T-cell (primary cell): ENCODE measurements around the genes EEF1G and EML3.

GRCh38 chr11:62046717-62047366 is 77.0 kb upstream of the INCENP start:
- PRO-cap, 7 experiments, result no peak in any of the 7 experiments

GRCh38 chr11:62140751-62141500 is 17.1 kb downstream of the INCENP start:
- PRO-cap, 7 experiments, result no peak in any of the 7 experiments

DNA sequence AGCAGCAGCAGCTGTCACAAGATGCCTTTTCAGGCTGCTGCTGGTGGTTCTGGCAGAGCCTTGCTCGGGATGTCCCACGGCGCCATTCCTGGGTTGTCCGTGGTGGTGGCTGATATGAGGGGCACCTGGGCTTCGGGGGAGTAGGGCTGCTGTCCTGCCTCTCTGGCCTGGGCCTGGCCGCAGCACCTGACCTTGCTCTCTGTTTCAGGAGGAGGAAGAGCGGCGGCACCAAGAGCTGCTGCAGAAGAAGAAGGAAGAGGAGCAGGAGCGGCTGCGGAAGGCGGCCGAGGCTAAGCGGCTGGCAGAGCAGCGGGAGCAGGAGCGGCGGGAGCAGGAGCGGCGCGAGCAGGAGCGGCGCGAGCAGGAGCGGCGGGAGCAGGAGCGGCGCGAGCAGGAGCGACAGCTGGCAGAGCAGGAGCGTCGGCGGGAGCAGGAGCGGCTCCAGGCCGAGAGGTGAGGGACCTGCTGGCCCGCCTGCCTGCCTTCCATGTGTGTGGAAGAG is 22.7 kb downstream of the INCENP start:
- PRO-cap, 7 experiments, result no peak in any of the 7 experiments

DNA sequence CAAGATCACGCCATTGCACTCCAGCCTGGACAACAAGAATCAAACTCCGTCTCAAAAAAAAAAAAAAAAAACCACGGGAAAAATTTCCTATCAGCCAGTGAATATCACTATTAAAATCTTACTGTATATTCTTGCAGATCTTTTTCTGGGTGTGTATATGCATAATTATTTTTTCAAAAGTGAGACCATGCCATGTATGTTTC is 21.3 kb upstream of the SCGB1A1 start:
- PRO-cap, 7 experiments, result no peak in any of the 7 experiments

DNA sequence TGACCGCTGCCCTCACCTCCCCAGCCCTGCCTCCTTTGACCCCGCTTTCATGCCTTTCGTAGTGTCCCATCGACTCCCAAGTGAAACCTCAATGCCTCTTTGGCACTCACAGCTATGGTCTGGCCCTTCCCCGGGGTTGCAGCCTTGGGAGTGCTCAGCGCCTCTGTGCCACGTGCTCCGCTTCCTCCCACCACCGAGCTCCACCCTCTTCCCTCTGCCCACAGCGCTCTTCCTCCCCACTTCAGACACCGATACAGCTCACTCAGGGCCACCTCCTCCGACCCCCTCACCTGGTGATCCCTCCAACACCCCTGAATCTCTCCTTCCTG is 16.6 kb upstream of the SCGB1A1 start:
- PRO-cap, 7 experiments, result peak in 7 of 7 experiments; most common plus-strand start position 244 of the sequence (in 7); most common minus-strand start position 121 of the sequence (in 5)

DNA sequence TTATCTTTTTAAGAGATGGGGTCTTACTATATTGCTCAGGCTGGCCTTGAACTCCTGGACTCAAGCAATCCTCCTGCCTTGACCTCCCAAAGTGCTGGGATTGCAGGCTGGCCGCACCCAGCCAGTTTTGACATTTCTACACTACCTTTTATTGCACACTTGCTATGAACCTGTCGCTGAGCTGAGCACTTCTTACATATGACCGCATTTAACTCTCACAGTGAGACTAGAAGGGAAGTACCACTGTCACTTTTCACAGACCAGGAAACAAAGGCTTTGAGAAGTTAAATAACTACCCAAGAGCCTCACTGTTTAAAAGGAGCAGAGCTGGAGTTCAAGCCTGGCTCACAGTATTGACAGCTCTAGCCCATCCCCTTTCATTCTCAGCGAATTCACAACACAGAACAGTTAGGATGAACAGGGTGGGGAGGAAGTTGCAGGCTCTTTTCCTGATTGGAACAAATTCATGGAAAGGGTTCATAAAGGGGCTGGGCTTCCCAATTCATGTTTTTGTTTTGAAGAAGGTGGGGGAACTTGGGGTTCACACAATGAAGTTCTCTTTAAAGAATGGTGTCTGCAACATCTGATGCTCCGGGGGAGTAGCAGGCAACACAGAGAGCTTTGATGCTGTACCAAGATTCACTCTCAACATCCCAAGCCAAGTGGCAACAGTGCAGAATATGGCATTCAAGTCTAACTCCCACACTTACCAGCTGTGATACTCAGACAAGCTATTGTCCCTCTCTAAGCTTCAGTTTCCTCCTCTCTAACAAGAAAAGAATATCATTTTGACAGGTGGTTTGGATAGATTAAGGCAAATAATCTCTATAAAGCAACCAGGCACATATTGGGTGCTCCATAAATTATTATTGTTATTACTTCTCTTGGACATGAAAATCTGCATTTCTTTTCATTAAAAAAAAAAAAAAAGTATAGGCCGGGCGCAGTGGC is 17.2 kb downstream of the SCGB1A1 start:
- PRO-cap, 7 experiments, result peak in 2 of 7 experiments; most common plus-strand start position 312 of the sequence (in 1); most common minus-strand start position 200 of the sequence (in 2)

DNA sequence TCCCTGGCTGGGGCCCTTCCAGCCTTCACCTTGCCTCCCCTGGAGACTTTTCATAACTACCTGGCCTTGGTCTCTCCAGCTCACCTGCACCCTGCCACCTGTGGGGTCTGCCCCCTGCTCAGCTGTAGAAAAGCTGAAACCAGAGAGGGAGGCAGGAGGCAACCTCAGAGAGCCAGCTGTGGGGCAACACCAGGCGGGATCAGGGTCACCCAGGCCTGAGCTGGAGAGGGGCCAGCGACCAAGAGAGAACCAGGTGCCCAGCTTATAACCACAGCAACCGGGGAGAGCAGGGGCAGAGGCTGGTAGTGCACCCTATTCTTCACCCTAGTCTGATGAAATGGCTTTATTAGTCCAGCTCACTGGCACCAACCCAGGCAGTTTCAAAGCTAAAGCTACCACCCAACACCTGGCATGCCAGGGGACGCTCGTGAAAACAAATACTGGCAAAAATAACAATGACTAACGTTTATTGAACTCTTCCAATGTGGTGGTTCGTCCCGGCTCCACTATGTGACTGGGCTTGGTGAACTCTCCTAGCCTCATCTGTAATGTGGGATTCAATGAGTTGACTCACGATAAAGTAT is 30.5 kb downstream of the SCGB1A1 start:
- PRO-cap, 7 experiments, result no peak in any of the 7 experiments

DNA sequence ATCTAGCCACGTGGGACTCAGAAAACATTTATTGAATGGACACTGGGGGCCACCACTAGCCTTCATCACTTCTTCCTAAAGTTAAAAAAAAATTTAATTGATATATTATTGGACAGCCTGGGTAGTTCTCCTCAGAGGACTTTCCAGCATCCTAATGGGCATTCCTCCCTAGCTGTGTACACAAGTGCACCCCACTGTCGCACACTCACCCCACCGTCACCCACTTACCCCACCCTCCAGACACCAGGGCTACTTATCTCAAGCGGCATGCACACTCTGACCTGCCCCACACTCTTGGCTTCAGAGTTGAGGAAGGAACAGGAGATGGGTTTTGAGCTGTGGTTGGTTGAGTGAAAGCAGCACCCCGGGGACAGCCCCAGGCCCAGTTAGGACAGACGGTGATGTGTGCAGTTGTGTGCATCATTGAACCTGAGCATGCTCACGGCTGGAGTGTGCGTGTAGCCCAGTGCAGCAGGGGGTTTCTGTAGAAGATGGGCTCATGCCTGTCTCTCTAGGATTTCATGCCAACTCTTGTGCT is 32.5 kb downstream of the AHNAK start:
- PRO-cap, 7 experiments, result no peak in any of the 7 experiments

GRCh38 chr11:62536072-62537027 is 10.3 kb downstream of the AHNAK start:
- PRO-cap, 7 experiments, result no peak in any of the 7 experiments

DNA sequence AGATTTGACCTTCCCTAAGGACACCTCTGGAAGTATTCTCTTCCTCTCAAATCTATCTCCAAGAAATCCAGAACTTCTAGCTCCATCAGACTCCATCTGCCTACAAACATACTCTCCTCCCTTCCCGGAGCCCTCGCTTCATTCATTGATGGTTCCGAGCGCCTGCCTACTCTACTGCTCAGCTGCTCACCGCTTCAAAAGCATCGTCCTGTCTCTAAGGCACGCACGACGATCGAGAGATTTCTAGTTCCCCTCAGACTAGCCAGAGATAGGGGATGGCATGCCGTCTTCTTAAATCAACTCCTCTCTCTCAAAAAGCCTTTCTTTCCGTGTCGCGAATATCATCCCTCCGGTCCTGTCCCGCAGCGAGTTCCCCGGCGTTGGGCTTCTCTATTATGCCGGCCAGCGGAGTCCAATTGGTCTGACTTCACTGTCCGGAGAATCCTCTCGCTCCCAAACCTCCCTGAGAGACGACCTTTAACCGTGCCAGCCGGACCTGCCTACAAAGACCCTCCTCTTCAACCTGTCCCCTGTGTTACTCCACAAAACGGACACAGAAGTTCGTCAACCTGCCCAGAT is 641 bp downstream of the EEF1G start:
- PRO-cap, 7 experiments, result peak in 3 of 7 experiments; most common plus-strand start position 256 of the sequence (in 3); most common minus-strand start position 110 of the sequence (in 1)

DNA sequence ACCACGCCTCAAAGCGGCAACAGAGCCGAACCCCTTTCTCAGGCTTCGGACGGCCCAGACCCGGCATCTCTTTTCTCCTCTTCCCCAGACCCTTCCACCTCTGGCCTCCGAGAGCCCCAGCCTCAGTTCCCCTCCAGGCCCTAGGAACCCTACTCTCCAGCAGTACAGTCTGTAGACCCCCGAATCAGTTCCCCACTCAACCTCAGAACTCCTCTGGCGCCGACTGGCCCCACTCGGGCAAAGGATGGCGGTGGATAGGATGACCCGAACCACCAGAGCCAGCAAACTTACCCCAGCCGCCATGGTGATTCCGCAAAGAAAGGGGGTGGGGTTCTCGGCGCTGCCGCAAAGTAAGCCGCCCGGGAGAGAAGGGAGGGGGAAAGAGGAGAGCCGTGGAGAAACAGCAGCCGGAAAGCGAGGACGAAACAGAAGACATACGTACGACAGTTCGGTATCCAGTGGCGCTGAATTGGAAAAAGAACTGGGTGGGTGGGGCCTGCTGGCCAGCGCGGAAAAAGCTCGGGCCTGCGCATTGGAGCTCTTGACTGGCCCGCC is at the start of gene EEF1G:
TSS of gene EEF1G (minus strand) at position 352 of the 555 bp plus-strand sequence.
- PRO-cap, 7 experiments, result peak in 7 of 7 experiments; most common minus-strand start position 321 of the sequence (in 6)

GRCh38 chr11:62592985-62594047 is 2.0 kb upstream of the TUT1 start:
- PRO-cap, 7 experiments, result no peak in any of the 7 experiments

- PRO-cap, 7 experiments, result peak in 2 of 7 experiments; most common plus-strand start chr11:62602232 (in 2)
Observed at GRCh38 chr11:62602194-62602727, 596 bp upstream of the MTA2 start.

GRCh38 chr11:62612412-62612808 is at the start of gene EML3:
EML3 (minus strand) TSS chr11:62612775.
- PRO-cap, 7 experiments, result peak in 7 of 7 experiments; most common plus-strand start chr11:62612671 (in 2); most common minus-strand start chr11:62612775 (in 5)

DNA sequence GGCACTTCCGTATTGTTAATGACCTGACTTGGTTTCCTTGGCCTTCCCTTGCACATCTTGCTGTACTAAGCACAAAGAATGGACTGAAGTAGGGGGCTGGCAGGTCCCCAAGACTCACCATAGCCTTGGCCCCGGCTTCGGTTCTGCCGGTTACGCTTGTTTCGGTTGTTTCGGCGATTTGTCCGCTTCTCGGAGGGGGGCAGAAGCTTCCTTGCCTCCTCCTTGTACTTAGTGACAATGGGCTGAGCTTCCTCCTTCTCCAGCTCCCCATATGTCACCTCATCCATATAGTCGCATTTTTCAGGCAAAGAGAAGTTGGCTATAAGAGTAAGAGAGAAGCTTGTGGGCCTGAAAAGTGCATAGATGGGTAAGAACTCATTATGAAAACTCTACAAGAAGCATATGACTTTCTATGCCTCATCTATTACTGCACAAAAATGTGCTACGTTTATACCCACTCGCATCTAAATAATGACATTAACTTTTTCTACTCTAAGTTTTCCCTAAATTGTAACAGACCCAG is 9.5 kb downstream of the GNG3 start:
- PRO-cap, 7 experiments, result no peak in any of the 7 experiments

DNA sequence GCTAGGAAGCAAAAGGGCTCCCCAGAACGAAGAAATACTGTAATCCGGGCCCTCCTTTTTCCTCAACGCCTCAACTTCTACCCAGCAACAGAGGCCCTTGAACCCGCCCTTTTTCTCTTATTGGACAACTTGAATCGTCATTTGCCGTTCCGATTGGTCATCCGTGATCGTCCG is 457 bp upstream of the HNRNPUL2 start:
- PRO-cap, 7 experiments, result peak in 3 of 7 experiments; most common minus-strand start position 89 of the sequence (in 3)

DNA sequence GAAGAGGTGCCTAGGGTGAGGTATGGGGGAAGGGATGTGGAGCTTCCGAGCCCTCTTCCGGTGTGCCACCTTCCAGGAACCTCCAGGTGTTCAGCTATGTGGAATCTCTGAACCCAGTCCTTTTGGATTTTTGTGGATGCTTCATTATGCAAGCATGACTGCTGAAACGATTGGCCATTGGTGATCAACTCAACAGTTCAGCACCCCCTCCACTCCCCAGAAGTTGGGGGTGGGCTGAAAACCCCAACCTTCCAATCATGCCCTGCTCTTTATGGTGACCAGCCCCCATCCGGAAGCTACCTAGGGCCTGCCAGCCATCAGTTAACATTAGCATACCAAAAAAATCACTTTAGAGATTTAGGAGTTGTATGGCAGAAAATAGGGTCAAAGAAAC is 3.5 kb upstream of the POLR2G start:
- PRO-cap, 7 experiments, result no peak in any of the 7 experiments

- PRO-cap, 7 experiments, result no peak in any of the 7 experiments
Observed at GRCh38 chr11:62790385-62791069, 1.3 kb downstream of the TMEM223 start.

DNA sequence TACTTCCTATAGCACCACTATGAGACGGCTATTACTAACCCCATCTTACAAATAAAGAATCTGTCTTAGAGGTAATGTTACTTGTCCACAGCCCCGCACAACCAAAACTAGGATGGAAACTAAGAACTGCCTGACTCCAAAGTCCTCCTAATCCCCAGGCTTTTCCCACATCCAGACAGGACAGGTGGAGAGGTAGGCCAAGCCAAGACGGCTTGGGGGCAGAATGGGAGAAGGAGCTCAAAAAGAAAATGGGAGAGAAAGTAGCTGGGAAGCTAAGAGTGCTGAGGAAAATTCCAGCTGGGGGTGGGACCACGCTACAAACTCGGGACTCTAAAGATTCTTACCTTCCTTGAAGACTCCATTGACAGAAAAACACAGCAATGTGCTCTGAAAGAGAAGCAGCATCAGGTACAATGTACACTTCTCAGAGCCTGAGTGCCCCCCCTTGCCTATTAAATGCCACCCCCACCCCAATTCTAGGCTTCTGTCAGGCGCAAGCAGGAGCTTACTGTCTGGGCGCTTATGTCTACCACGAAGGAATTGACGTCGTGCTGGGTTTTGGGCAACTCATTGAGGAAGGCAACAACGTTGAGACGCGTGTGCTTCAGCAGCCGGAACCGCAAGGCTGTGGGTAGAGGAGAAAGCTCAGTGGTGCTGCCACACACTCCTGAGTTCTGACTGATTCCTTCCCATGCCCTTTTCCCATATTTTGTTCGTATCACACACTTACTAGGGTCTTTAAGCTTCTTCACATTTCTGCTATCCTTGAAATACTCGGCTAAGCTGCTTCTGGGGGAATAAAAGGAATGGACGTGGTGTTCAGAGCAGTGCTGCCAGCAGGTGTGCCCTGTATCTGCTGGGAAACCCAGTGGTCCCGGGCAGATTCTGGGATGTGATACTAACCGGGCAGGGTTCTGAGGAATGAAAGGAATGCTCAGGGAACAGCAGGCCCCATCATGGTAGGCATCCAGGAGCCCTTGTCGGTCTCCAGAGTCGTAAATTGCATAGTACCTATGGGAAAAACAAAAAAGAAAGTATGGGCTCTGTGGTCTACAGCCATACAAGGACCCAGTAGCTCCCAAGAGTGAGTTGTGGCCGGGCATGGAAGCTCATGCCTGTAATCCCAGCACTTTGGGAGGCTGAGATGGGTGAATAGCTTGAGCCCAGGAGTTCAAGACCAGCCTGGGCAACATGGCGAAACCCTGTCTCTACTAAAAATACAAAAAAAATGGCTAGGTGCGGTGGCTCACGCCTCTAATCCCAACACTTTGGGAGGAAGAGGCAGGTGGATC is 4.2 kb upstream of the TMEM223 start:
- PRO-cap, 7 experiments, result peak in 2 of 7 experiments; most common plus-strand start position 804 of the sequence (in 1); most common minus-strand start position 324 of the sequence (in 2)

- PRO-cap, 7 experiments, result peak in 1 of 7 experiments; most common minus-strand start chr11:62825488 (in 1)
Observed at GRCh38 chr11:62824994-62825547, 6.8 kb downstream of the STX5 start.